Mesenchymal stem cell of Wharton's jelly (primary cell): Measurements from ENCODE around the gene KRT16.

GRCh38 chr17:41612499-41613287 lies at the start of gene KRT16:
Gene KRT16 (minus strand): TSS chr17:41612767.
- CAGE, long polyA plus RNA: no peak

DNA sequence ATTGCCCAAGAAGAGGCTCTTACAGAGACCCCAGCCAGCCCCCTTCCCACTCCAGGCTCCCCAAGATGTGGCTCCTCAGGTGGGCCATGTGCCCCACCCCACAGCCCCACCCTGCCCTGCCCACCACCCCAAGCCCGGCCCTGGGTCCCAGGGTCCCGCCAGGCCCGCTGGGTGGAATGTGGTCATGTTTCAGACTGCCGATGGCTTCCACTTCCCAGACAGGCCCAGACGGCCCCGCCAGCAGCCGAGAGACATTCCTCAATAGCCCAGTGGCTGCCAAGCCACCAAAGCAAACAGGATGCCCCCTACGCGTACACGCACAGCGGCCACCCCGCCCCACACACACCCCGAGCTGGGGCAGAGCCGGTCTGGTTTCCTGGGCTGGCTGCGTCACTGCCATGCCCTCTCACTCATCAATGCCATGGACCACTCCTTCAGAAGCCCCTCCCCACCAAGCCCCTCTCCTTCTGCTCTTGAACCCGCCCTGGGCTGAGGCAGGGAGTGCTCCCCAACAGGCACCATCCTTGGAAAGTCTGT lies 1.2 kb upstream of the KRT17 start:
- CAGE, long polyA plus RNA: no peak

- CAGE, long polyA plus RNA: no peak
Observed at GRCh38 chr17:41648485-41649088, 24.2 kb upstream of the KRT17 start.

DNA sequence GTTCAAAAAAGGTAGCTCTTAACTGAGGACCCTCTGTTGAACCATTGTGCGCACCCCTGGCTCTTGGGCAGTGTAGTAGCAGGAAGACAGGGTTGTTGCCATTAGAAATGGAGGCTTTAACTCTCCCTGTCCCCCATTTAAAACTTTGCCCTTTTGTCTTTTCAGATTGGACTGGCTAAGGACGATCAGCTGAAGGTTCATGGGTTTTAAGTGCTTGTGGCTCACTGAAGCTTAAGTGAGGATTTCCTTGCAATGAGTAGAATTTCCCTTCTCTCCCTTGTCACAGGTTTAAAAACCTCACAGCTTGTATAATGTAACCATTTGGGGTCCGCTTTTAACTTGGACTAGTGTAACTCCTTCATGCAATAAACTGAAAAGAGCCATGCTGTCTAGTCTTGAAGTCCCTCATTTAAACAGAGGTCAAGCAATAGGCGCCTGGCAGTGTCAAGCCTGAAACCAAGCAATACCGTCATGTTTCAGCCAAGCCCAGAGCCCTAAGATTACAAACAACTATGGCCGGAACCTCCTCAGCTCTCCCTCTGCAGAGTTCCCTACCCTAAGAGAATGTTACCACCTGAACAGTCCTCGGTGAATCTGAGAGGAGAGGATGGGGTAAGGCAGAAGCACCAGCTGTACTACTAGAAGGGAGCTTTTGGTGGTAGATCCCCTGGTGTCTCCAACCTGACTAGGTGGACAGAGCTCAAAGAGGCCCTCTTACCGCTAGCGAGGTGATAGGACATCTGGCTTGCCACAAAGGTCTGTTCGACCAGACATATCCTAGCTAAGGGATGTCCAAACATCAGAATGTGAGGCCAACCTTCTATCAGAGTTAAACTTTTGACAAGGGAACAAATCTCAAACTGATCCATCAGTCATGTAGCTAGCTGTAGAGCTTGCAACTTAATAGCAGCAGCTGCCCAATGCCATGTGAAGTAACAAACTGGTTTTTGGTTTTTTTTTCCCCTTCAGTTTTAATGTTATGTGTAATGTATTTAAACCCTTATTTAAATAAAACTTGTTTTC lies 2.2 kb downstream of the EIF1 start:
- CAGE, long polyA plus RNA: no peak

GRCh38 chr17:41737995-41738822 lies 3.8 kb upstream of the HAP1 start:
- CAGE, long polyA plus RNA: no peak

DNA sequence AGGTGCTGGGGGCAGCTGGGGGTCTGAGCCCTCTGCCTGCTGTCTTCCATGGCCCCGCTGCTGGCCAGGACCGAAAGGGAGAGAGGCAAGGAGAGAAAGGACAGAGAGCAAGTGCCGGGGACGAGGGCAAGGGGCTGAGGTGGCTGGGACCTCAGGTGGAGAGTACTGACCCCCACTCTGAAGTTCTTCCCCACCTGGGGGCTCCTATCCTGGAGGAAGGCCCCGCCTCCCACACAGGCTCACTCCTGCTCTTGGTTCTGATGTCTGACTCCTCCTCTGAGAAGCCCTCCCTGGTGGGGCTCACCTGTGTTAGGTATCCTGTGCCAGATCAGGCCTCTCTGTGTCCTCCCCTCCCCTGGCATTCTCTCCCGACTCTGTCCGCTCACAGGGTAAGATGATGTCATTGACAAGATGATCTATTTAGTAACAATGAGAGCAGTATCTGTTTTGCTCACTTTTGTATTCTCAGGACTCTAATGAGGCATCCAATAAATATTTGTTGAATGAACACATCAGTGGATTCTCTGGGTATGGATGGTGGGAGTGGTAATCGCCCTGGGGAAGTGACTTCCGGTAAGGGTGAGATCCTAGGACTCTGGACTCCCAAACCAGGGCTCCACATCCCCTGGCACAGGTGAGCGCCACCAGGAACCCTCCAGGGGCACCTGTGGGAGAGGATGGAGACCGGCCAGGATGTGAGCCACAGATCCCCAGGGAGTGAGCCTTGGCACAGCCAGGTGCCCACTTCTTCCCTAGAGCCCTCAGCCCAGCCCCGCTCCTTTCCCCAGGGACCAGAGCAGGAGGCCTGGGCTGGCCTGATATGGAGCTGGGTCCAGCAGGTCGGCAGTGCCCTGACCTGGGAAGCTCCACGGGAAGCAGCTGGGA lies 5.2 kb upstream of the HAP1 start:
- CAGE, long polyA plus RNA: no peak

GRCh38 chr17:41750797-41751533 lies 16.5 kb upstream of the HAP1 start:
- CAGE, long polyA plus RNA: no peak

GRCh38 chr17:41757508-41757985 lies 23.1 kb upstream of the HAP1 start:
- CAGE, long polyA plus RNA: no peak

- CAGE, long polyA plus RNA: no peak
Observed at GRCh38 chr17:41771623-41772499, 14.7 kb downstream of the JUP start.

- CAGE, long polyA plus RNA: no peak
Observed at GRCh38 chr17:41801395-41801891, 10.3 kb downstream of the P3H4 start.

DNA sequence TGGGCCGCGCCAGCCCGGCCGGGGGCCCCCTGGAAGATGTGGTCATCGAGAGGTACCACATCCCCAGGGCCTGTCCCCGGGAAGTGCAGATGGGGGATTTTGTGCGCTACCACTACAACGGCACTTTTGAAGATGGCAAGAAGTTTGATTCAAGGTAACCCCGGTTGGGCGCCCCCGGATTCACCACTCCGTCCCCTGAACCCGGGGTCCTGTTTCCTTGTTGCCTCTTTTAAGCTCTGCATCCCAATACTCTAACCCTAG lies 252 bp downstream of the FKBP10 start:
- CAGE, long polyA plus RNA: no peak

DNA sequence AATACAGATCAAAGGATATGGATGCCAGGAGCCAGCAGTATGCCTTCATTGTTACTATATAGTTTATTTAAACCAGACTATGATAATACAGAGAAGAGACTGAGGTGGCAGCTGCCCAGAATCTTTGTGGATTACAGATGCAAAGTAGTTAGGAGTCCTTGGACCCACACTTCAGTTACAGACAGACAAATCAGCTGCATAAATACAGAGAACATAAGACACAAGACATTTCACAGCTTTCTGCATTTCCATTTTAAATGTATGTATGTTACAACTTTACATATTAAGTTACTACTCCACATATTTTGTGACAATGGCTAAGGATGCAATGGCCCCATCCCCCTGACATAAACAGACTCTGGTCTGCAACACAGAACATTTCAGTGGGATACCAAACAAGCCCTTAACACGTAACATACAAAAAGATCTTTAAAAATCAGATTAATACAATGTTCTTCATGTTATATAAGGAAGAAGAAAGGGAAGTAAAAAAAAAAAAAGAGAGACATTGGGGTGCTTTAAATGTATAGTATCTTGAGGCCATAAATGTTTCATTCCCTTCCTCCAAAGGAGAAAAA lies 1.7 kb upstream of the KLHL11 start:
- CAGE, long polyA plus RNA: no peak

DNA sequence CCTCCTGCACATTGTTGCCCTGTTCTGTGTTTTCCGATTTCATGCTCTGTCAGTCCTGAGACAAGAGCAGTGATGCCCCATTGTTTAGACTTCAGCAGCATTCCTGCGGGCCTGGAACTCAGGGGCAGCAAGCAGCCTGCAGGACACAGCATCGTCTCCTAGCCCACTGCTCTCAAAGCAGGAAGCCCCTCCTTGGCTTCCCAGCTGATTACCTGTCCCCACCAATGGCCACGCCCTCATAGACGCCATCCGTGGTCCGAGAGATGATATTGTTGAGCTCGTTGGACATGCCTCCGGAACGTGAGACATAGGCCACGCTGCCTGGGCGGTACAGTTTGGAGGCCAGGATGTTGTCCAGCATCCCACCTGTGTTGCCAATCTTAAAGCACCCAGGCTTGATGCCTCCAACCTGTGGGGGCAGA lies 20.7 kb upstream of the KLHL11 start:
- CAGE, long polyA plus RNA: no peak

DNA sequence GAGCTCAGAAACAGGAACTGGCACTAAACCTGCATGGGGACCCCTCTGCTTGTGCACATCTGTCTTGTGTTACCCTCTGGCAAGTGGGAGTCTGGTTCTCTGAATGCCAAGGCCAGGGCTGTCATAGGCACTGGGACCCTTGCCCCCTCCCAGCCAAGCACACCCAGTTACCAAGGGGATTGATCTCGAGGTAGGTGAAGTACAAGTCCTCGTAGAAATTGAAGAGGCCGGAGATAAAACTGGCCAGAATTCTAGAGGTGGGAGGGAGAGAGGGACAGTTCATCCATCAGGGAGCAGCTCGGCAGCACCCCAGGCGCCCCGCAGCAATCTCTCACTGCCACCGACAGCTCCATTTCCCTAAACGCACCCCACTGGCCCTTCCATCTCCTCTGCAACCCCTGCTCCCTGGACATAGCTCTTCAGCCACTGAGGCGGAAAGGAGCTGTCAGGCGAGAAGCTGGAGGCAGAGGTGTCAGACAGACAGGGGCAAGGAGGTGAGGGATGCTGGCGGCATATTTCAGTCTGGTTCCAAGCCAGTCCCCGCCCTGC lies 9.9 kb downstream of the ACLY start:
- CAGE, long polyA plus RNA: no peak

DNA sequence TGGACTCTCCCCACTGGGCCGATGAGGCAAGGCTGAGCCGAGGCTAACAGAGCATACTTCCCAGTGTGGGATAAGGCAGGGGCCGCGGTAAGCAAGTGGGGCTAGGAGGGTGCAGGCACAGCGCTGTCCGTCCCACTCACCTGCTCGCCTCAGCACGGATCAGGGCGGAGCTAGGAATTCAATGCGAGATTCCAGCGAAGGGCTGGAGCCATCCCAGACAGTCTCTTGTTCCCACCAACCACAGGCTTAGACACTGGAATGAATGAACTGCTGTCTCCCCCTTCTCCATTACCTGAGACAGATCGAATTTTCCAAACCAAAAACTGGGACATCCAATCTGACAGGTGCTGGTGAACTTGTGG lies 728 bp upstream of the ACLY start:
- CAGE, long polyA plus RNA: no peak

DNA sequence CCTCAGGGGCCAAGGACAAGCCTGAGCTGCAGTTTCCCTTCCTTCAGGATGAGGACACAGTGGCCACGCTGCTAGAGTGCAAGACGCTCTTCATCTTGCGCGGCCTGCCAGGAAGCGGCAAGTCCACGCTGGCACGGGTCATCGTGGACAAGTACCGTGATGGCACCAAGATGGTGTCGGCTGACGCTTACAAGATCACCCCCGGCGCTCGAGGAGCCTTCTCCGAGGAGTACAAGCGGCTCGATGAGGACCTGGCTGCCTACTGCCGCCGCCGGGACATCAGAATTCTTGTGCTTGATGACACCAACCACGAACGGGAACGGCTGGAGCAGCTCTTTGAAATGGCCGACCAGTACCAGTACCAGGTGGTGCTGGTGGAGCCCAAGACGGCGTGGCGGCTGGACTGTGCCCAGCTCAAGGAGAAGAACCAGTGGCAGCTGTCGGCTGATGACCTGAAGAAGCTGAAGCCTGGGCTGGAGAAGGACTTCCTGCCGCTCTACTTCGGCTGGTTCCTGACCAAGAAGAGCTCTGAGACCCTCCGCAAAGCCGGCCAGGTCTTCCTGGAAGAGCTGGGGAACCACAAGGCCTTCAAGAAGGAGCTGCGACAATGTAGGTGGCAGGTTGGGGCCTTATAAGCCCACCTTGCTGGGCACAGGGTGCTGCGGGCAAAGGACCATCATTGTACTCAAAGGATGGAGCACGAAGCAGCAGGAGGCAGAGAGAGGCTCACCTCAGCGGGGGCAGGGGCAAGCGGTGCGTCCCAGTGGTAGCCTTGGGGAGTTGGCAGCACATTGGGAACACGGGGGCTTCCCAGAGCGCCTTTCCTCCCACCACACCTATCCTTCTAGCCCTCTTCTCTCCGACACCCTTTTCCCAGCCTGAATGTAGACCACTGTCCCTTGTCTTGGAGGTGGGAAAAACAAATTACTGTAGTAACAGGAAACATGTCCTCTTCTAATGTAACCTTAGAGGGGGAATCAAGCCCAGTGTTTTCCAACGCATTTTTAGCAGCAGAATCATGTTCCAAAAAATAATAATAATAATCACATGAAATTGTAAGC lies 1.9 kb downstream of the CNP start:
- CAGE, long polyA plus RNA: no peak

DNA sequence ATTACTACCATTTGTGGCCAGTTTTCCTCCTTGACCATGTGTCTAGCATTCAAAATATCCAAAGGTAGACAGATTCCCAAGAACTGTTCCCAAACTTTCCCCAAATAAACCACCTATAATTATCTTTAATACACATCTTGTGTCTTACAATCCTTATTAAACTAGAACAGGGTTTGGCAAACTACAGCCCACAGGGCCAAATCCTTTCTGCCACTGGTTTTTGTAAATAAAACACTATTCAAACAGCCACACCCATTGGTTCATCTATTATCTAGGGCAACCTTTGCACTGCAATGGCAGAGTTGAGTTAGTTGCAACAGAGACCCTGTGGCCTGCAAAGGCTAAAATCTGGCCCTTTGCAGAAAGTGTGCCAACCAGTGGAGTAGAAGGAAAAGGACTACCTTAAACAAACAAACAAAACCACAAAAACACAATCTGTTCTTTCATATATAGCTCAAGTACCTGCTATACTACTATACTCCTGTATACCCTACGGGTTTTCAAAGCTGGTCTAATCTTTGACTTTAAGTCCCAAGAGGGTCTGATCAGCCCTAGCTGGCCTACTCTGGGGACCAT lies 23.1 kb downstream of the CNP start:
- CAGE, long polyA plus RNA: no peak

DNA sequence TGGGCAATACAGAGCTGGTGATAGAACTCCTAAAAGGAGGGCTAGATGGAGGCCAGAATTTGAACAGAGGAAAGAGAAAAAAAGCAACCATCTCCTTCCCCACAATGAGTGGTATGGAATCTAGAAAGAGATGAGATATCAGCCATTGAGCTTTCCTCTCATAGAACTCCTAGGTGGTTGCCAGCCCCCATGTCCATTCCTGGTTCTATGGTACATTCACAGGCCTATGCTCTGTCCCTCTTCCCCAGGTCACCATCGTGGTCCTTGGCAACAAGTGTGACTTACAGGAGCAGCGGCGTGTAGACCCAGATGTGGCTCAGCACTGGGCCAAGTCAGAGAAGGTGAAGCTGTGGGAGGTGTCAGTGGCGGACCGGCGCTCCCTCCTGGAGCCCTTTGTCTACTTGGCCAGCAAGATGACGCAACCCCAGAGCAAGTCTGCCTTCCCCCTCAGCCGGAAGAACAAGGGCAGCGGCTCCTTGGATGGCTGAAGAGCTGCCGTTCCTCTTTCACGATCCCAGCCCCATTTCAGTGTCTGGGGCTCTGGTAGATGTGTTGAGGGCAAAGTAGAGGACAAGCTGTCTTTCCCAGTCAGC lies 3.6 kb downstream of the NKIRAS2 start:
- CAGE, long polyA plus RNA: no peak

- CAGE, long polyA plus RNA: no peak
Observed at GRCh38 chr17:42178798-42179003, 2.2 kb downstream of the KCNH4 start.

DNA sequence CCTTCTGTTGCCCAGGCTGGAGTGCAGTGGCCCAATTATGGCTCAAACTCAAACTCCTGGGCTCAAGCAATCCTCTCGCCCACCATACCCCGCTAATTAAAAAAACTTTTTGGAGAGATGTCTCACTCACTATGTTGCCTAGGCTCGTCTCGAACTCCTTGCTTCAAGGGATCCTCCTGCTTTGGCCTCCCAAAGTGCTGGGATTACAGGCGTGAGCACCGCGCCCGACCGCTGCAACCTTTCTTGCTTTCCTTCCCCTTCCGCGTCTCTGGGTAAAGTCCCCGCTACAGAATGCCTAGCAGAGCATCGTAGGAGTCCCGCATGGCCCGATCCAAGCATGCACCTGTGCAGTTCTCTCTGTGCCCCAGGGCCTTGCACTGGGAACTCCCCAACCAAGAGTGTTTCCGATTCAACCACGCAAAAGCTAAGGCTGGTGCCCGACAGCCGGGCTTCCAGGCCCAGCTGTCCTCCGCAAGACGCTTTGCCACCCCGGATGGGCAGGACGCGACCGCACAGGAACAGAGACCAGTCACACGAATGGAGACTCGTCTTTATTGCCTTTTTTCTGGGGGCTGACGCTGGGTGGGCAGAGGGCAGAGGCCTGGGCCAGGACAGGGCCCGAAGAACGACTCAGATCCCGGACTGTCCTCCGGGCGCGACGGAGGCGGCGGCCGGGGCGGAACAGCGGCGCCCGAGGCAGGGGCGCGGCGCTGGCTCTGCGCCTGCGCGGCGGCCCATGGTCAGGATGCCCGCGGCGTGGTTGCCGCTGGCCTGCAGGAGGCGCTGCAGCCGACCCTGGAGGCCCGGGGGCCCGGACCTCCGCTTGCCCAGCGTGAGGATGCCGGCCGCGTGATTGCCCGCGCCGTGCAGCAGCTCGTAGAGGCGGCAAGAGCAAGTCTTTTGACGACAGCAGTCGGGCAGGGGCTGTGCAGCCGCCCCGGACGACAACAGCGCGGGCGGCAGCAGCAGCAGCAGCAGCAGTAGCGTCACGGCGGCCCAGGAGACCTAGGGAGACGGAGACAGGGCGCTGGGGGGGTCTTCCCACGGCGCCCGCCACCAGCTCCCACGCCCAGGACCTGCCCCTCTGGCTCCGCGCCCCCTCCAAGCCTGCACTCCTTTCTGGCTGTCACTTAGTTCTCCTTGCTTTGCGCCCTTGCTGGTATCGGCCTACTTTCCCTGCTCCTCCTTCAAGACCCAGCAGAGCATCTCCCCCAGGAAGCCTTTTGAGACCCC lies 1.3 kb downstream of the HCRT start:
- CAGE, long polyA plus RNA: no peak